Measurements from ENCODE around the gene HIVEP1.

DNA sequence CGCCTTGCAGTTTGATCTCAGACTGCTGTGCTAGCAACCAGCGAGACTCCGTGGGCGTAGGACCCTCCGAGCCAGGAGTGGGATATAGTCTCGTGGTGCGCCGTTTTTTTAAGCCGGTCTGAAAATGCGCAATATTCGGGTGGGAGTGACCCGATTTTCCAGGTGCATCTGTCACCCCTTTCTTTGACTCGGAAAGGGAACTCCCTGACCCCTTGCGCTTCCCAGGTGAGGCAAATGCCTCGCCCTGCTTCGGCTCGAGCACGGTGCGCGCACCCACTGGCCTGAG is 443.3 kb downstream of the TFAP2A start:
- RRBS: no CpG with 5 or more reads among the region's 20 CpGs
CAGE:
- cytosol, long polyA plus RNA: no peak
- long polyA plus RNA: no peak
- nucleus, long polyA plus RNA: no peak

DNA sequence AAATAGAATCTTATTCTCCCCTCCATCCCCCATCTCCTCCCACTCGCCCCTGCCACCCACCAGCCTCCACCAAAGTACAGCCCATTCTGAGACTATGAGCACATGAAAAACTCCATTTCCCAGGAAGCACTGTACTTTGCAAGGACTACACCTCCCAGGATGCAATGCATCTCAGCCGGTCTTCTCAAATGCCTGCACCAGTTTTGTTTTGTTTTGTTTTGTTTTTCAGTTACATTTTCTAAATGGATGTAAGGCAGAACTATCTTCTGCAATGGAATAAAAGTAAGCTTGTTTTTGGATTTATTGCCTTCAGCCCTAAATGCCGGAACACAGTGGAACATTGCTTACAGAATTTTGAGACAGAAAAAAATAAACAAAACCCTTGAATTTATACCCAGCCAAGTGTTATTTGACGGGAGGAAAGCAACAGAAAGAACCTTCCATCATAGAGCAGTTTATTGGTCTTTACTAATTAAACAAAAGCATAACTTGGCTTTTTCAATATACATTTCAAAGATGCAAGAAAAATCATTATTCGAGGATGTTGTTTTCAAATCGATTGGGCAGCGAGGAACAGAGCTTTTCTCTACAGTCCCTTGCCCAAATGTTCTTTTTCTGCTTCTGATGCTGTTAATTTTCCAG is 267.8 kb downstream of the TFAP2A start:
- RRBS: no CpG with 5 or more reads among the region's 7 CpGs
CAGE:
- cytosol, long polyA plus RNA: no peak
- long polyA plus RNA: no peak
- nucleus, long polyA plus RNA: no peak

DNA sequence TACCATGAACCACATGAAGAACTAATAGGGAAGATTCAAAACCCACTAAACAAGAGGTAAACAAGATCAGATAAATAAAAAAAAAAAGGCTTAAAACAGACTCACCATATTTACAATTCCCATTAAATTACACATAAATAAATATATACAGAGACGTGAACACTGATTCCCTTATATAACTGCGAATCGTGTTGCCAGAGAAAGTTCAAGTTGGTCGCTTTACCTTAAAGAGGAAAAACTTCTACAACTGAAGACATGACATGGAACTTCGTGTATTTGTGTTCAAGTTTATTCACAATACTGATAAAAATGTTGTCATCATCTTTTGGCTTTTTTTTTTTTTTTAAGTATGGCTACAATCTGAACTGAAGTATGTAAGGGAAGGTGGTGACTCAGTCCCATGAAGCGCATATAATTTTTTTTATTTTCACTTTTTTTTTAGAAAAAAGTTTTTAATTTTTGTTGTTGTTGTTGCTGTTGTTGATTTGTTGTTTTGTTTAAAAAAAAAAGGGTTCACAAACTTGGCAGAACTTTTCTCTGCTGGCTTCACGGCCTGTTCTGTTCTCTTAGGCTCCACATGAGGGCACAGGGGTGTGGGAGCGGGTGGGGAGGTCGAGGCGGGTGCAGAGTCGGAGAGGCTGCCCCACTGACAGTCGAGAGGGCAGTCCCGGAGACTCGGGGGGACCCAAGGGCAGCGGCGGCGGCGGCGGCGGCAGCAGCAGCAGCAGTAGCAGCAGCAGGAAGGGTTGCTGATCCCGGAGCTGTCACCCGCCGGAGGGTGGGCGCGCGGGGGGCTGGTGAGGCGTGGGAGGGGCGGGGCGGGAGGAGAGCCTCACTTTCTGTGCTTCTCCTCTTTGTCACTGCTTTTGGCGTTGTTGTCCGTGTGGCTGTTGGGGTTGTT is 17.0 kb downstream of the TFAP2A start:
- RRBS: 3% methylated on average over 6 of the region's 31 CpGs
CAGE:
- cytosol, long polyA plus RNA: no peak
- long polyA plus RNA: no peak
- nucleus, long polyA plus RNA: no peak

DNA sequence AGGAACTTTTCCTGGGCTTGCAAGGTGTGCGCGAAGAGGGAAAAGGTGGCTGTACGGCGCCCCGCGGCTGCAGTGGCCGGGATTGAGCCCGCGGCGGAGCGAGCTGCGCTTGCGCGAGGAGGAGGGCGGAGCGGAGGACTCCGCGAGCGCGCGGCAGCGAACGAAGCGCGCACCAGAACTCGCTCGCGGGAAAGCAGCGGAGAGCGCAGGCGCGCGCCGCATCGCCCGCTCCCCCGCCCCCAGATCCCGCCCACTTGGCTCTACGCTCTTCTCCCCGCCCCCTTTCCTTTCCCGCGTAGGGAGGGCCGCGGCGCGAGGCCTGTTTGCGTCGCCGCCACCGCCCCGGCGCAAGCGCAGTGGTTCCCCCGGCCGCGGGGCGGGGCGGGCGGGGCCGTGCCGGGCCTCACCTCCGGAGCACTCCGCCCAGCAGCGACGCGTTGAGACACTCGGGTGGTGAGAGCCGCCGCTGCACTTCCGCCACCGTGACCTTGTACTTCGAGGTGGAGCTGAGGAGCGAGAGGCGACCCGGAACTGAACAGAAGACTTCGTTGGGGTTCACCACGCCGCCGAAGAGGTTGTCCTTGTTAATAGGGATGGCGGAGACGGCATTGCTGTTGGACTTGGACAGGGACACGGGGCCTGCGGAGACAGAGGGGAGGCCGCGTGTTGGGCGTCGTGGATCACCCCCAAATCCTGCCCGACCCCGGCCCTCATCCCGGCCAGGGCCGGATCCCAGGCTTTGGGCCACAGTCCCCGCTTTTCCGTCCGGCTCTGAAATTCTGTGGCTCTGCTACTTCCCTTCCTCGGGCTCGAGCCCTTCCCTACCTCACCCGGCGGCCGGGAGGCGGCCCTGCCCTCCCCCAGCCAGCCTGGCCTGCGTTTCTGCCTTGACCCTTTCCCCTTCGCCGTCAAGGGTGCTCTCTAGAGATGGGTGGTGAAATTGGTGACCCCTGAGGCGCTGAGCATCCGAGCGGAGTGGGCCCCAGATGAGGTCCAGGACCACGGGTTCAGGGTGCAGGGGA is 10.5 kb downstream of the TFAP2A start:
- RRBS: 3% methylated on average over 9 of the region's 107 CpGs
CAGE:
- cytosol, long polyA plus RNA: no peak
- long polyA plus RNA: no peak
- nucleus, long polyA plus RNA: no peak

- RRBS: 2% methylated on average over 11 of the region's 39 CpGs
CAGE:
- cytosol, long polyA plus RNA: no peak
- long polyA plus RNA: no peak
- nucleus, long polyA plus RNA: no peak
Measured at GRCh38 chr6:10411398-10411912, 3.4 kb downstream of the TFAP2A start.

GRCh38 chr6:10518921-10519327 is 2.2 kb upstream of the GCNT2 start:
- RRBS: no CpG with 5 or more reads among the region's 3 CpGs
CAGE:
- cytosol, long polyA plus RNA: no peak
- long polyA plus RNA: no peak
- nucleus, long polyA plus RNA: no peak

DNA sequence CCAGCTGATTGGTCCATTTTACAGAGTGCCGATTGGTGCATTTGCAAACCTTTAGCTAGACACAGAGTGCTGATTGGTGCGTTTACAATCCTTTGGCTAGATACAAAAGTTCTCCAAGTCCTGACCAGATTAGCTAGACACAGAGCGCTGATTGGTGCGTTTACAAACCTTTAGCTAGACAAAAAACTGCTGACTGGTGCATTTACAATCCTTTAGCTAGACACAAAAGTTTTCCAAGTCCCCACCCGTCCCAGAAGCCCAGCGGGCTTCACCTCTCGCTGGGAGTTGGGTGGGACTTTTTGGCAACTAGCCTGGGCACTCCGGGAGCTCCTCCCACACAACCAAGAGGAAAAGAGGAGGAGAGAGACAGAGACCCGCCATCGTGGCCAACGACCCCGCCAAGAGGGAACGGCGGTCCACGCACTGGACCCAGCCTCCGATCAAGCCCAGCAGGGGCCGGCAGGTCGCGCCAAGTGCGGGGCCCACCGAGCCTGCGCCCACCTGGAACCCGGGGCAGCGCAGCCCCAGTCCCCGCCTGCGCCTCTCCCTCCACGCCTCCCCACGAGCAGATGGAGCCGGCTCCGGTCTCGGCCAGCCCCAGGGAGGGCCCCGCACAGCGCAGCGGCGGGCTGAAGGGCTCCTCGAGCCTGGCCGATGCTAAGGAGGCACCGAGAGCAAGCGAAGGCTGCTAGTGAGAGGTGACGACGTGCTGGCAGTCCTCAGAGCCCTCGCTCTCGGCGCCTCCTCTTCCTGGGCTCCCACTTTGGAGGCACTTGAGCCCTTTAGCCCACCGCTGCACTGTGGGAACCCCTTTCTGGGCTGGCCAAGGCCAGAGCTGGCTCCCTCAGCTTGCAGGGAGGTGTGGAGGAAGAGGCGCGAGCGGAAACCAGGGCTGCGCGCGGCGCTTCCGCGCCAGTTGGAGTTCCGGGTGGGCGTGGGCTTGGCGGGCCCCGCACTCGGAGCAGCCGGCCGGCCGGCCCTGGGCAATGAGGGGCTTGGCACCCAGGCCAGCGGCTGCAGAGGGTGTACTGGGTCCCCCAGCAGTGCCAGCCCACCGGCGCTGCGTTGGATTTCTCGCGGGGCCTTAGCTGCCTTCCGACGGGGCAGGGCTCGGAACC is 2.8 kb upstream of the TMEM14C start:
- RRBS: 96% methylated on average over 7 of the region's 71 CpGs
CAGE:
- cytosol, long polyA plus RNA: no peak
- long polyA plus RNA: no peak
- nucleus, long polyA plus RNA: no peak

GRCh38 chr6:11194290-11194873 is 38.1 kb downstream of the NEDD9 start:
- RRBS: no CpG with 5 or more reads among the region's 5 CpGs
CAGE:
- cytosol, long polyA plus RNA: no peak
- long polyA plus RNA: no peak
- nucleus, long polyA plus RNA: no peak

DNA sequence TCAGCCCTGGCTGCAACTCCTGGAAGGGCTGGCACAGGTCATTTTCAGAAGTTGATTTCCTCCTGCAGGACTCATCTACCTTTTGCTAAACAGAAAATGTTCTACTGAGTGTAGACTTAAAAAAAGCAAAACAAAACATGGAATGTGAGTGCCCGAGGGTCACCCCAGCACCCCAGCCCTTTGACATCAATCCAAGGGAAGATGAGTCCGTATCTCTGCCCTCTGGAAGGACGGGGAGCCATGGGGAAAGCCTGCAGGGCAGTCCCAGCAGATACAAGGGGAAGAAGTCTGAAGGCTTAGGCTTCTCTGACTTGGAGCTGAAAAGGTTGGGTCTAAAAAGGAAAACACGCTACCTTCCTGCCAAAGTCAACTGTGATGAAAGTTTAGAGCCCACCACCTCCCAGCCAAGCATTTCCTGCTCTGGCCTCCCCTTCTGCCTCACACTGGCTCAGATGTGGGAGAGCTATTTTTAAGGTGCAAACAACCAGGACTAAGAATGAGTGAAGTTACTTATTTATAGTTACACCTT is 21.4 kb downstream of the NEDD9 start:
- RRBS: no CpG with 5 or more reads among the region's 4 CpGs
CAGE:
- cytosol, long polyA plus RNA: no peak
- long polyA plus RNA: no peak
- nucleus, long polyA plus RNA: no peak

GRCh38 chr6:11283524-11284169 is 51.2 kb upstream of the NEDD9 start:
- RRBS: no CpG with 5 or more reads among the region's 2 CpGs
CAGE:
- cytosol, long polyA plus RNA: no peak
- long polyA plus RNA: no peak
- nucleus, long polyA plus RNA: no peak

DNA sequence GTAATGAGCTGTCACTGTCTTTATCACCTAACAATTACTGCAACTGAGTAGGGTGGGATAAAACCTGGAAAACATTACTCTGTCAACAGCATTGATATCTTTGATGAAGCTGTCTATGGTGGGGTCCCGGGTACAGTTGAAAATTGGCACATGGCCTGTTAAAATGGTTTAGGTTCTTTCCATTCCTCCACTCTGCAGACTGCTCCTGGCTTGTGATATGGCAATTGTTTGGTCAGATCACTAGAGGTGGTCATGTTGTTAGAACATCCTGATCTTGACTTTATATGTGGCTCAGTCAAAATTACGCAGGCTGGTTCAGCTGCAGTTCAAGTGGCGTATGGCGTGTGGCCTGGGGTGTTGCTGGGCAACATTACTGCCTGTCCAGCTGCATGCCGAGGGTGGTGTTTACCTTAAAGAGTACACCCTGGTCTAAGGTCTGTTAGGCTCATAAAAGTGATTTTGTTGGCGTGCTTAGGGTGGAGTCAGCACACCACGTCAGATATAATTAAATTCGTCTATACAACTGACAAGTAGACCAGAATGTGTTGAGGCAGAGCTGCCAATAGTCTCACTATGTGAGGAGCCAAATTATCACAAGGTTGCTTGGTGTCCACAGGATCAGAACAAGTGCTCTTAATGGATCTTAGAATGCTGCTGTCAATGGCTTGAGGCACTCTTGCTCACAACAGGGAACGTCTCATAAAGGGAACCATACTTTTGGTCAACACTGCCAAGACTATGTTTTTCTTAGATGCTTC is 55.6 kb upstream of the NEDD9 start:
- RRBS: no CpG with 5 or more reads among the region's 9 CpGs
CAGE:
- cytosol, long polyA plus RNA: no peak
- long polyA plus RNA: no peak
- nucleus, long polyA plus RNA: no peak

- RRBS: no CpG with 5 or more reads among the region's 7 CpGs
CAGE:
- cytosol, long polyA plus RNA: no peak
- long polyA plus RNA: no peak
- nucleus, long polyA plus RNA: no peak
Measured at GRCh38 chr6:11315906-11316739, 83.7 kb upstream of the NEDD9 start.

DNA sequence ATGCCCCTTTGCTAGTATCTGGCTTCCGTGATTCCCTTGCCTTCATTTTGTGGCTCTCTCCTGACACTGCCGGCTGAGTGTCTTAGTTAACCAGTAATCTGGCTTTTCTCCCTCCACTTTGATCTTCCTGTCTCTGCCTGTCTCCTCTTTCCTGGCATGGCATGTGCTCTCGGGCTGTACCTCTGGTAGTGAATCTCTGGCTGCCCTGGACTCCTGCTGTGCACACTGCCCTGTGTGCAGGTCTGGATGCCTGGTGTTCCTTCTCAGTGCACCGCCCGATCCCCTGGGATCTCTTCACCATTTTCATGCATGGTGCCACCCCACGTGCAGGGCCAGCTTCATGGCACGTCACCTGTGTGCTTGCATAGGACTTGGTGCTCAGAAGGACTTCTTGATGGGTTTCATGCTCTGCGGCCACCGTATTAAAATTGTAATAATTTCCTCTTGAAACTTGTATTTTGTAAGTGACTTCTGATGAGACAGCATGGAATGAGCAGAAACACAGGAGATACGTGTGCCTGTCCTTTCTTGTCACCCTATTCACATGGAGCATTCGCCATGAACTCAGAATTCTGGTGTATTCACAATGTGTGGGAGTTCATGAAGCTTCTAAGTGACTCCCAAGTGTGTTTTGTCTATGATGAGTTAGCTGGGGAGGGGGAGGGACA is 91.8 kb upstream of the NEDD9 start:
- RRBS: no CpG with 5 or more reads among the region's 11 CpGs
CAGE:
- cytosol, long polyA plus RNA: no peak
- long polyA plus RNA: no peak
- nucleus, long polyA plus RNA: no peak

GRCh38 chr6:11414572-11415094 is 122.9 kb upstream of the TMEM170B start:
- RRBS: no CpG with 5 or more reads among the region's 1 CpG
CAGE:
- cytosol, long polyA plus RNA: no peak
- long polyA plus RNA: no peak
- nucleus, long polyA plus RNA: no peak

- RRBS: no CpG with 5 or more reads among the region's 8 CpGs
CAGE:
- cytosol, long polyA plus RNA: no peak
- long polyA plus RNA: no peak
- nucleus, long polyA plus RNA: no peak
Measured at GRCh38 chr6:11486310-11486888, 51.1 kb upstream of the TMEM170B start.

DNA sequence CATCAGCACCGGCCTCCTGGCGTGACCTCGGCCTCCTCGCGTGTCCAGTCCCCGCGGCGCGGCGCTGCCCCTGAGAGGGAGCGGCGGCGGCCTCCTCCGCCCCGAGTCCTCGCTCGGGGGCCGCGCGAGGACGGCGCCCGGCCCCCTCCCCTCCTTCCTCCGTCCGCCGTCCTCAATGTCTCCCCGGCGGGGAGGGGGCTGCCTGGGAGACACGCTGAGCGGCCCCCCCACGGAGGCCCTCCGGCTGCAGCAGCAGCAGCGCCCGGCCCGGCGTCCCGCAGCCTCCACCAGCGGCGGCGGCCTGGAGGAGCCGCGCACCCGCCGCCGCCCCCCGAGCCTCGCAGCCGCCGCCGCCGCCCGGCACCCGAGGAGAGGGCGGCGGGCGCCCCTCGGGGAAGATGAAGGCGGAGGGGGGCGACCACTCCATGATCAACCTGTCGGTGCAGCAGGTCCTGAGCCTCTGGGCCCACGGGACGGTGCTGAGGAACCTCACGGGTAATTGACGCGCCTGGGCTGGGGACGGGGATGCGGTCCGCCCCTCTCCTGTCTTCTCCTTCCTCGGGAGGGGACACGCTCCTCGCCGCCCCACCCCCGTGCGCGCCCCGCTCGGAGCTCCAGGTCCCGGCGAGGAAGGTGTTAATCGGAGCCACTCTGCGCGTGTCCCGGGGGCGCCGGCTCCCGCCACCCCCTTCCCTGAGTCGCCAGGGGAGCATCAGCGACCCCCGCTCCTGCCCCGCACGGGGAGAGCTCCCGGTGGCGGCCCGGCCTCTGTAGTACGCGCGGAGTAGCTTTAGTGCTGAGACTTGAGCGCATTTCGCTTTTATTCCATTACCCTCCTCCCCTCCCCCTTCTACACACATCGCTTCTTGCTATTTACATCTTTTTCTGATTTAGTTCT is 580 bp downstream of the TMEM170B start:
- RRBS: 3% methylated on average over 35 of the region's 100 CpGs
CAGE:
- cytosol, long polyA plus RNA: no peak
- long polyA plus RNA: no peak
- nucleus, long polyA plus RNA: no peak

DNA sequence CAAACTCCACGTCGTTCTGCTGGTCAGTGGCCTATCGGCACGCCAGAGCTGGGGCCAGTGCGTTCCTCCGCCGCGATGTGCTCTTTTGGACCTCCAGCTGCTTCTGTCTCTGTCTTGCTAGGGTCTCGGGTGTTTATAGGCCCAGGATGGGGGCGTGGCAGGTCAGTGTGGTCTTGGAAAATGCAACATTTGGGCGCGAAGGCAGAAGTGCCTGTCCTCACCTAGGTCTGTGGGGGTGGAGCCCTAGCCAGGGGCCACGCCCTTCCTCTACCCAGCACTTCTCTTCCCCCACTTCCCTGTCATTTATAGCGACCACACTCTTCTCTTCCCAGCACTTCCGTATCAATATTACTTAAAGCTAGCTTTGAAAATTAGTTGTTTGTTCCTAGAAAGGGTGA is 53.2 kb upstream of the ADTRP start:
- RRBS: no CpG with 5 or more reads among the region's 15 CpGs
CAGE:
- cytosol, long polyA plus RNA: no peak
- long polyA plus RNA: no peak
- nucleus, long polyA plus RNA: no peak

DNA sequence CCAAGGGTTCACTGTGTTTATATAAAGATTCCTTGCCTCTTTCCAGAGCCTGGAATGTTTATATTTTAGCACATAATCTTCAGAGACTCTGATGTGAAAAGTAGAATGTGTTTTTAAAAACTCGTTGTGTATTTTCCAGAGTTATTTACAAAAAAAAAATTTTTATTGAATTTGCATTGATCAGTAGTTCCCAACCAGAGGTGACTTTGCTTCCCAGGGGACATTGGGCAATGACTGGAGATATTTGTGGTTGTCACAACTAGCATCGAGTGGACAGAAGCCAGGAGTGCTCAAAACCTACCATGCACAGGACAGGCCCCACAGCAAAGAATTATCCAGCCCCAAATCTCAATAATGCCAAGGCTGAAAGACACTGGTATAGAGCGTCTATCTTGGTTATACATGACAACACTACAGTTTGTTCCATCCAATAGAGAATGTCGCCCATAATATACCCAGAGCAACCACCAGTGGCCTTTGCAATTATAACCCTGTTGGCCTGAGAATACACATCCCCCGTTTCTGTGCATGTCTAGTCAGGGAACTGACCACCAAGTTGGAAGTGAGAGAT is 75.8 kb upstream of the ADTRP start:
- RRBS: no CpG with 5 or more reads among the region's 5 CpGs
CAGE:
- cytosol, long polyA plus RNA: no peak
- long polyA plus RNA: no peak
- nucleus, long polyA plus RNA: no peak

DNA sequence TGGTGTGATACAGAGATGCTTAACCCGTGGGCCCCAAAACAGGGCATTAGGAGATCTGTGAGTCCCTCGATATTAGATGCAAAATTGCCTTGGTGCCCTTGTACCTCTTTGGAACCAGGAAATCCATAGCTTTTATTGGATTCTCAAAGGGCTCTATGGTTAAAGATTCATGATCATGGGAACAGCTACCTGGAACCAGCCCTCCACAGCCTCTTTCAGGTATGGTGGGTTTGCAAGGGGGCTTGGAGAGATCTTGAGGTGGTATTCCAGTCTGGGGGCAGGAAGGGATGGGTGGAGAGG is 91.4 kb upstream of the HIVEP1 start:
- RRBS: no CpG with 5 or more reads among the region's 2 CpGs
CAGE:
- cytosol, long polyA plus RNA: no peak
- long polyA plus RNA: no peak
- nucleus, long polyA plus RNA: no peak

DNA sequence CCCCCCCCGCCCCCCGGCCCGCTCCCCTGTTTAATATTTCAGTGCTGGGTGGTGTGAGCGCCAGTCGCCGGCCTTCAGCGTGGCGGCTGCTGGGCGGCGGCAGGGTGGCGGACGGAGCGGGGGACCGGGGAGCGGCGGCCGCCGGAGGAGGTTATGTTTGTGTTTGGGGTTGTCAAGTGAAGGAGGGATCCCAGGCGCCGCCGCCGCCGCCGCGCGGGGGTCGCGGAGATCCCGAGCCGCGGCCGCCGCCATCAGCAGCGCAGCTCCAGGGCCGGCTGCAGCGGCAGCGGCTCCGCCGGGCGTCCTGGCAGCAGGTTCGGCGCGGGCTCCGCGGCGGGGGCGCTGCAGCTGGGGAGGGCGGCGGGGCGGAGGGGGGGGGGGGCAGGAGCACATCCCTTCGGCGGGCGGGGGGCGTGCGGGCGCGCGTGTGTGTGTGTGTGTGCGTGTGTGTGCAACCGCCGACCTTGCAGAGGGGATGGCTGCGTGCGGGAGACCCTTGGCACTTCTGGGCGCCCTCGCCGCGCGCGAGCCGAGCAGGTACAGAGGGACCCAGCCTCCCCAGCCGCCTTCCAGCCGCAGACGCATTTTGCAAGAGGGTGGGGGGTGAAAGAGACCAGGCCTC is at the start of gene HIVEP1:
HIVEP1 (plus strand) TSS at position 60 of the 622 bp plus-strand sequence.
- RRBS: under 1% methylated on average over 14 of the region's 73 CpGs
CAGE:
- cytosol, long polyA plus RNA: no peak
- long polyA plus RNA: start-site peak on the plus strand centred at position 74 of the sequence, 791 bp wide, 78 and 54 reads in 2 replicates
- nucleus, long polyA plus RNA: no peak